Peripheral blood mononuclear cell (primary cell): Measurements from ENCODE around the genes WFDC8, UBE2C and CTSA.

GRCh38 chr20:44885192-44885473, 372 bp upstream of the YWHAB start:
- PRO-cap, 8 experiments, result peak in 3 of 8 experiments; most common minus-strand start chr20:44885295 (in 3)

DNA sequence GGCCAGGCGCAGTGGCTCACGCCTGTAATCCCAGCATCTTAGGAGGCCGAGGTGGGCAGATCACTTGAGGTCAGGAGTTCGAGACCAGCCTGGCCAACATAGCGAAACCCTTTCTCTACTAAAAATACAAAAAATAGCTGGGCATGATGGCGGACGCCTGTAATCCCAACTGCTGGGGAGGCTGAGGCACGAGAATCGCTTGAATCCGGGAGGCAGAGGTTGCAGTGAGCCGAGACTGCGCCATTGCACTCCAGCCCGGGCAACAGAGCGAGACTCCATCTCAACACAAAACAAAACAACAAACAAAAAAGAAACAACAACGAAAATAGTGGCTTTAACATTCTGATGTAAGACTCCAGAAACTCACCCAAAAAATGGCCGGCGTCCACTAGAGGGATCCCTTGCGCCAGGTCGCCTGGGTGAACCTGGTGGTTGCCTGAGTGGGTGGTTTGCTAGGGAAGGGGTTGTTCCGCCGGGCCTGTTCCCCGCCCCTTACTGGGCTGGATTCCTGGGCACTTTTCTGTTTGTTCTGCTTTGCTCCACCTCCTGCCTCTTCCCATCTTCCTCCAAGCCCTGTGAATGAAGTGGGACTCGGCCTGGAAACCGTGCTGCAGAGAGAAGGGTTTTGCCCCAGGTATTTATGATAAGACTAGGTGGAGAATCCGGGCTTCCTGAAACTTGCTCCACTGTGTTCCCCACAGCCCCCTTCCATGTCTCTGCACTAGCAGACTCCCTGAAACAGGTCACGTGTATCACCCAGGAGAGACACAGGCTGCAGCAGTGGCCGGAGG, 1.5 kb downstream of the PABPC1L start:
- PRO-cap, 8 experiments, result no peak in any of the 8 experiments

- PRO-cap, 8 experiments, result peak in 3 of 8 experiments; most common plus-strand start chr20:44959364 (in 2)
These were observed 1.2 kb downstream of the TOMM34 start for GRCh38 chr20:44958823-44959646.

DNA sequence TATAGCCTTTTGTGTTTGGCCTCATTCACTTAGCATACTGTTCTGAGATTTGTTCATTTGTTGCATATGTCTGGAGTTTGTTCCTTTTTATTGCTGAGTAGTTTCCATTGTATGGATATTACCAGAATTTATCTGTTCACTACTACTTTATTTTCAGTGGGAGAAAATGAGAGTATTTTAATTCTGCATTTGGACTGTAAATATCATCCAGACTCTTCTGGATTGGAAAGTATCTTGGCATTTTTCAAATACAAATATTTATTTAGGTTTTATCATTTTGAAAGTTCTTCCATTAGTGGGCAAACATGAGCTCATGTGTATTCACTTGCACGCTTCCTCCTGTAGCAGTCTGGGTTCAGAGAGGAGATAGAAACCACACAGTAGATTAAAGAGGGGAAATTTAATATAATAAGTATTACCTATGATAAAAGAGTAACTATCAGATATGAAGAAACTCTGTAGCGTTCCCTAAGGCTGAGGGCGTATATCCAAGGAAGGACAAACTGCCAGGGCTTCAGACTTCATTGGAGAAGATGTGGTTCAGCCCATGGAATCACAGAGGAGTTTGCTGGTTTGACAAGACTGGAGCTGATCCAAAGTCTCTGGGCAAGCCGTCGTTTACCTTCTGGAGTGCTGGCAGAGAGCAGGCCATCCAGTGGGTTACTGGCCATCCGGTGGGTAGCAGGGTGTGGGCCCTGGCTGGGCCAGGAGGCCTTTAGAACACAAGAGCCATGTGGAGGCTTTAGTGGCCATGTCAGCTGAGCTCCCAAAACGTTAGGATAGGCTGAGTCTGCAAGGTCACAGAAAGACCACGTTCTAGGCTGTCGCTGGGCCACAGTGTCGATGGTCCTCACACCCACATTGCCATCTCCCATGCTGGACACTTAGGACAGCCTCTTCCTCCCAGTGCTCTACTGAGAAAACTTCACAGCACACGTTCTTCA, 44.3 kb downstream of the KCNS1 start:
- PRO-cap, 8 experiments, result no peak in any of the 8 experiments

DNA sequence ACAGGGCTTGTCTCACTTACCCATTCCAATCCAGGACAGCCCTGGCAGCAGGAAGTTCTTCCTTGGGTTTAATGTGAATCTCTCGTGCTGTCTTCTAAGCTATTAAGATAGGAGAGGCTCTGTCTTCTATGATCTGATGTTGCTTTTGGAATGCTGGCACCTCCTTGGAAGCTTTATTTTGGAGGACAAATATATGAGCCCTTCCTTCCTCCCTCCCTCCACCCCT, 1.1 kb upstream of the WFDC5 start:
- PRO-cap, 8 experiments, result no peak in any of the 8 experiments

DNA sequence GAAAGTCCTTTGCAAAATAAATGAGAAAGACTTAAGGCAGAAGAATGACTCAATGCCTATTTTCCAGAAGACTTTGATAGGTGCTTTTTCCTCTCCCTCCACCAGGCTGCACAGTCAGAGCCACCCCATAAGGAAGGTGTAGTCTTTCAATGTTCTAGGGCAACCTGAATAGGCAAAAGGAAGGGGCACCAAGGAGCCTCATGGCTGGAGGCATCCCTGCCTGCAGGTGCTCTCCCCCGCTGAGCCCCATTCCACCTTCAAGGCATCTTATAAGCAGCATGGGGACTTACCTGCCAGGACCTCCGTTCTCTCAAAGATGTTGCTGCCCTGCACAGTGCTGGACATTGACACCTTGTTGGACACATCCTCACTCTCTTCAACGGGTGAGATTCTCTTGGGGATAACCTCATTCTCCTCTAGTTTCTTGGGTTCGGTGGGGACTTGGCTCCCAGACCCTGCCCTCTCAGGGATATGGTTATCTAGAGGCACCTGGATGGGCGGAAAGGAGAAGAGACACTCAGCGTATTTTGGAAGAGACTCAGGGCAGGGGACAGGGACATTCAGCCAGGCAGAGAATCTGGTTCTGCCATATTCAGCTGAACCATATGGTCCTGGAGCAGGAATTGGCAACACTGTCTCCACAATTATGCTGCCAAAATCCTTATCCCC, 18.0 kb downstream of the SDC4 start:
- PRO-cap, 8 experiments, result no peak in any of the 8 experiments

GRCh38 chr20:45336238-45337288, 11.7 kb downstream of the SDC4 start:
- PRO-cap, 8 experiments, result no peak in any of the 8 experiments

DNA sequence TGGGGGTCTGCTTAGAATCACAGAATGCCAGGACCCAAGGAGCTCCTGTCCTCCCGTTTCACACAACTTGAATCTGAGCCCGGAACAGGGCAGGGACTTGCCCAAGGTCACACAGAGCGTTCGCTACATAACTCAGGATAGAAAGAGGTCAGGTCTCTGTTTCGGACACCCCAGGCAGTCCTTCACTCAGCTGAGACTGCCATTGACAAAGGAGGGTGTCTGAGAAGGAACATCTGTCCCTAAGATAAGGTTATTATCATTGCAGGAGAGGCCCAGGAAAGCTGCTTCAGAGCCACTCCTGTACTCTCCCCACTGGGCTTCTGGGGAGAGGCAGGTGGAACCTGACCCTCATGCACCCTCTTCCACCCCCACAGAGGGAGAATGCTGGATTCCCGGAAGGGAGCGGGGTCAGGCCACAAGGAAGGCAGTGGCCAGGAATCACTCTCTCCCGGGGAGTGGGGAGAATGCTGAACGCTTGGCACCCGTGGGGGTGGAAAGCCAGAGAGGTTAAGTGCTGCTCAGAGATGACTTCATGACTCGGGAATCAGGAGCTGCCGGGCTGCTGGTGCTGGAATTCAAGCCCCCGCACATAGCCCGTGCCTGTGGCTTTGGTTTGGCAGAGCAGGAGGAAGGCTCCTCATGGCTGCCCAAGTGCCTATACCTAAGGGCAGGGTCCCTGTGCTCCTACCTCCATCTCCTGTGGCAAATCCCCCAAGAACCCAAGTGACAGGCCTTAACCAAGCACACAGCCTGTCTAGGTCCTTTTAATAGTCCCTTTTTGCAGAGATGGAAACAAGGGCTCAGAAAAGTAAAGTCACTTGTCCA, 10.6 kb downstream of the SDC4 start:
- PRO-cap, 8 experiments, result no peak in any of the 8 experiments

DNA sequence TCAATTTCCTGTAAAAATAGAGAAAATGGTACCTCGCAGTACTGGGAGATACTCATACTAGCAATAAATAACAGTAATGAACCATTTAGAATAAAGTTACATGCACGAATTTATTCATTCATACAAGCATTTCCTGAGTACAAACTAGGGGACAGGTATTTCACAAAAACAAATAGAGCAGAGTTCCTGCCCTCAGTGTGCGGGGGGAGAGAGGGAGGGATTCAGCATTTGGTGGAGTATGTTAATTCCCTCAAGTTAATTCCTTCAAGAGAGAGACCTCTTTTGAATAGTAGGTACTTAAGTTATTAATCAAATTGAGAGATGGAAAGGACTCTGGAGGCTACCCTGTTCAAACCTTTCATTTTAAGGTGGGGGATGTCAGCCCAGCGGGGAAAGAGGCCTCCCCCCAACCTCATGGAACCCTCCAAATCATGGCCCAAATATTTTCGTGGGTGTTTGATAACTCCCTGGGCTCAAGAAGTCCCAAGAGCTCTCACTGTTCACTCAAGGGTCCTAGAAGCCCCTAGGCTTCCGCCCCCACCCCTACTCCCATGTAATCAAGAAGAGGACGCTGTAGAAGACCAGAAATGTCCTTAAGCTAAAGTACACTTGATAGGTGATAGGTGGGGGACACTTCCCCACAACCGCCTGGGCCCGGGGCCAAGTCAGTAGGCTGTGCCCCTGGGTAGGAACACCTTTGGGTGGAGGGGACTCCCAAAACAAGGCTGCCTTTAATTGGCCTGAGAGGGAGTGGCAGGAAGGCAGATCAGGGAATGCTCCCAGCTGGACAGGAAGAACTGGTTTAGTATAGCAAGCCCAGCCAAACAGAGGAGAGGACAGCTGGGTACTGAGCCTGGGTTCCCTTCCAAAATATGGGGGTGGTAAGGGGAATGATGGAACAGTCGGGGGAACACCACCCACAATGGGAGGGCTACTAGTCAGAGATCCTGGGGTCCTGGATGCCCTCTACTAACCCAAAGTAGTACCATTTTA, 2.9 kb downstream of the SDC4 start:
- PRO-cap, 8 experiments, result no peak in any of the 8 experiments

- PRO-cap, 8 experiments, result peak in 2 of 8 experiments; most common plus-strand start chr20:45377297 (in 2)
These were observed 843 bp downstream of the TP53TG5 start for GRCh38 chr20:45377159-45377805.

DNA sequence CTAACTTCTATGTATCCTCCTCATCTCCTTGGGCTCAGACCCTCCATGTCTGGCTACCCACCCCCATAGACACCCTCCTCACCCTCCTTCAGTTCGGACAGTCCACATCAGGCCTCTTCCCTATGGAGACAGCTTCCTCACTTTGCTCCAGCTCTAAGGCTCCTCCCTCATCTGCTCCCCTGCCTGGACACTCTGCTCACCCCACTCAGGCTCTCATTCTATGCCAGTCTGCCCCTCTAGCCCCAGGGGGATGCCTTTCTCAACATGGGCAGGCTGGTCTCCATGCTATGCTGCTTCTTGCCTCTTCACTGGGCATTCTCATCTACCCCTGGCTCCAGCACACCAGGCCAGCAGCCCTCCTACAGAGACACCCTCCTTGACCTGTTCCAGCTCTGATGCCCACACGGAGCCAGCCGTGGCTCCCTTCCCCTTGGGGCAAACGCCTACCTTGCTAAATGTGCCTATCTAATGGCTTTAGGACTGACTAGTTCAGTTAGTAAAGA, at the start of gene WFDC8:
WFDC8 (minus strand) TSS at position 145 of the 503 bp plus-strand sequence.
- PRO-cap, 8 experiments, result no peak in any of the 8 experiments

DNA sequence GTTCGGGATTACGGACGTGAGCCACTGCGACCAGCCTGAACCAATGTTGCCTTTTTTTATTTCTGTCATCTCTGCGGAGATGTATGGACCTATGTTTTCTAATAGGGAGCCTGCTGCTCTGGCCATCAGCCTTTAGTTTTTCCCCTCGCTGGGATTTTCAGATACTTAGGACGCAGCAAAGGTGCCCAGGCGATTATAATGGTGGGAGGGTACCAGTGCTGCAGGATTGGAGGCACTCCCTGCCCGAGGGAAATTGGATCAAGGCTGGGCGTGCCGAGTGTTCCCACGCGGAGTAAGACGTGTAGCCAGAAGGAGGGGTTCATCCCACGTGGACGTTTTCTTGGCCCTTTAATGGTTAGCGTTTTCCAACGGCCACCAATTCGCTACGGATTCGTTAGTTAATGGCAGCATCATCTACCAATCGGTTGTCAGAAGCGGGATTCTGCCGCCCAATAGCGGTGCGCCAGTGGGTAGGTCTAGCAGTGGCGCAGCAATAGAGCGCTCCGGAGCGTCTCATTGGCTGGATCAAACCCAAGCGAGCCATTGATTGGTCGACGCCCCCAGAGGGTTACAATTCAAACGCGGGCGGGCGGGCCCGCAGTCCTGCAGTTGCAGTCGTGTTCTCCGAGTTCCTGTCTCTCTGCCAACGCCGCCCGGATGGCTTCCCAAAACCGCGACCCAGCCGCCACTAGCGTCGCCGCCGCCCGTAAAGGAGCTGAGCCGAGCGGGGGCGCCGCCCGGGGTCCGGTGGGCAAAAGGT, at the start of gene UBE2C:
UBE2C (plus strand) TSS at position 606 of the 760 bp plus-strand sequence.
- PRO-cap, 8 experiments, result peak in 6 of 8 experiments; most common plus-strand start position 608 of the sequence (in 4)

- PRO-cap, 8 experiments, result peak in 8 of 8 experiments; most common plus-strand start chr20:45891376 (in 7); most common minus-strand start chr20:45891235 (in 7)
These were observed at the start of gene CTSA for GRCh38 chr20:45891131-45892147. TSS of gene CTSA (plus strand) at chr20:45891335.

DNA sequence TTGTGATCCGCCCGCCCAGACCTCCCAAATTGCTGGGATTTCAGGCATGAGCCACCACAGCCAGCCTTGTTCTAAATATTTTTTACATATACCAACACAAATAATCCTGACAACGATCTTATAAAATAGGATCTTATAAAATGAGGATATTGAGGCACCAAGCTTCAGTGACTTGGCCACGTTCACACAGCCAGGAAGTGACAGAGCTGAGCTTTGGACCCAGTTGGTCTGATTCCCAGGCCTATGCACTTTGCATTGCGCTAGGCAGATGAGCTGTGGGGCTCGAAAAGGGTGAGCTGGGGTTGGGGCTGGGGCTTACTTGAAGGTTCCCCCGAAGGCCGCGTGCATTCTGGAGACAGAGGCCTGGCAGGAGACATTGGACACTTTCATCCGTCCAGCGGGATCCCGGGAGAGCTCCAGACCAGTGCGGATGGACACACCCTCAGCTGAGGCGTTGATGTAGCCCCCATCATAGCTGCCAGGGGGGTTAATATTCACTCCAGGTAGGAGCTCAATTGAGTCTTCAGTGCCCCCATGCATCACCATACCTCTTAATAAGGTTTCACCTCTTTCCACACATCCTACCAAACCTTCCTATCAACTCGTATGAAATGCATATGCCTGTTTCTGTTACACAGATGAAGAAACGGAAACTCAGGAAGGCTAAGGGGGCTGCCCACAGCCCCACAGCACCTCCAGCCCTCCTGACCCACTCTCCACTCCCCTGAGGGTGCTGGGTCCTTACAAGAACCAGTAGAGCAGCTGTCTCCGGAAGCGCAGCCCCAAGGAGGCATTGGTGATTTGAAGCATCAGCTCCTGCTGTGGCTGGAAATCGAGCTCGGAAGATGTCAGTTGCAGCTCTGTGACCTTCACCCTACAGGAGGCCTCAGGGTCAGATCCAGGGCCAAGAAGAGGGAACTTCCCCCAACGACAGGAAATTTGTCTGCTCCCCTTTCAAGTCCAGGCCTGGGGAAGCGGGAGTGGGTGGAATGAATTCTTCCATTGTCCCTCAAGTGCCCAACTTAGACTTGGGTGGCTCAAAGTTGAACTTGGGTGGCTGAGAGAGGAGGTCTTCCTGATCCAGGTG, 2.4 kb downstream of the PLTP start:
- PRO-cap, 8 experiments, result no peak in any of the 8 experiments

DNA sequence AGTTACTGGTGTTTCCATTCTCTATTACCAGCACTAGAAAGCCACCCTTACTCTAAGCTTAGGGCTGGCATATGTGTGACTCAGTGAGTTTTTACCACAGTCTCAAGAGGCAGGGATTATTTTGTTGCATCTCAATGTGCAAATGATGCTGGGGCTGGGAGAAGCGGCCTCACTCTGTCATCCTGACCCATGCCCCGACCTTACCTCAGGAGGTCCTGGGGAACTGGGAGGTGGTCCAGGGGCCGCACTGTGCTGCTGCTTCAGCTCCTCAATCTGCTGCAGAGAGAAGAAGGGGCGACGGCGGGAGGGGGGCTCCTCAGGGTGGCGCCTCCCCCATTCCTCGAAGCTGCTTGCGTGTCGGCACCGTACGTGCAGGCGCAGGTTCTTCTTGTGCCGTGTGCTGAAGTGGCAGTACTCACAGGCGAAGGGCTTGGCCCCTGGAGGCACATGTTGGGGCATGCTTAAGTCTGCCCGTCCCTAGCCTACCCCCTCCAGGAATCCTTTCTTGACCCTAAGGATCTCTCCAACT, 12.9 kb downstream of the ZNF335 start:
- PRO-cap, 8 experiments, result peak in 3 of 8 experiments; most common plus-strand start position 274 of the sequence (in 1)

DNA sequence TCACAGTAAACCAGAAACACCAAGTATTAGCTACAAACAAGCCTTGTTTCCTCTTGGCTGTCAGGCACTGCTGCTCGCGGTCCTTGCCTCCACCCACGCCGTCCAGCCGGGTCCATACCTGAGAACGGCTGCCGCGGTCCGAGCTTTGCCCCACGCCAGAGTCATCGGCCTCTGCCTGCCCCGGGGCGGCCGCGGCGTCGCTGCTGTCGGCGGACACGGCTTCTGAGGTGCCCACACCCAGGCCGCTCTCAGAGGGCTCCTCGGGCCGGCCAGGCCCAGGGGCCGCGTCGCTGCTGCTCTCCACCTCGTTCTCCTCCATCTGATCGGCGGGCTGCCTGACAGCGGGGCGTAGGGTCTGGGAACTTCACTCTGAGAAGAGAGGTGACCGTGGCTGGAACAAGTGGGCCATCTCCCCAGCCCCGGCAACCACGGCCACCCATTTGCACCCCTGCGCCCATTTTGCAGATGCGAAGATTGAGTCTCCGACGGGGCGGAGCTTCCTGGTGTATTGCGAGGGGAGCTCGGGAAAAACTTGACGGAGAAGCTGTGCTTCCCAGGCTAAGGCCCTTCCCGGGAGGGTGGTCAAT, 818 bp downstream of the ZNF335 start:
- PRO-cap, 8 experiments, result peak in 8 of 8 experiments; most common plus-strand start position 49 of the sequence (in 4); most common minus-strand start position 461 of the sequence (in 4)

DNA sequence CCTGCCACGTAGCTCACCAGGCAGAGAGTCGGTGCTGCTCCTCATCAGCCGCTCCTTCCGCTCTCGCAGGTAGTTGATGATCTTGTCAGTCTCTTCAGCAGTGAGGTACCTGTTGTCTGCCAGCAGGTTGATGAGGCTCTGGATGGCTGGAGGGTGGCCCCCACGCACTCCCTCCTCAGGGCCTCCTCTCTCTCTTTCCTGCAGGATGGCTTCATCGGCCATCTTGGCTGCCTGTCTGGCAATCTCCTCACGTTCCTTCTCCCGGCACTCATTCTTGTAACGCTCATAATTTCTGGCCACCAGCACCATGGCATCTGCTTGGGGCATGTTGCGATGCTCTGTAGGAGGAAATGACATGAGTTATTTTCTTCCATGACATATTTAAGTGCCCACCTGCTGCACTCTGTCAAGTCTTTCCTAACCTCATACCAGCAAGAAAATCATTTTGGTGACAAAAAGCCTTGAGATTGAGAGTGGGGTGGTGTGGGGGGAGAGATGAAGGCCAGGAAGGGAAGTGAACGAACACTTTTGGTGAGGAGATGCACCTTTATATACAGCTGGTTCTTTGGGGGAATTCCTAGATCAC, 26.3 kb downstream of the NCOA5 start:
- PRO-cap, 8 experiments, result no peak in any of the 8 experiments

- PRO-cap, 8 experiments, result no peak in any of the 8 experiments
These were observed 1.4 kb downstream of the NCOA5 start for GRCh38 chr20:46088334-46088697.

GRCh38 chr20:46088698-46089771, 727 bp downstream of the NCOA5 start:
- PRO-cap, 8 experiments, result peak in 8 of 8 experiments; most common plus-strand start chr20:46089689 (in 4); most common minus-strand start chr20:46089591 (in 5)

DNA sequence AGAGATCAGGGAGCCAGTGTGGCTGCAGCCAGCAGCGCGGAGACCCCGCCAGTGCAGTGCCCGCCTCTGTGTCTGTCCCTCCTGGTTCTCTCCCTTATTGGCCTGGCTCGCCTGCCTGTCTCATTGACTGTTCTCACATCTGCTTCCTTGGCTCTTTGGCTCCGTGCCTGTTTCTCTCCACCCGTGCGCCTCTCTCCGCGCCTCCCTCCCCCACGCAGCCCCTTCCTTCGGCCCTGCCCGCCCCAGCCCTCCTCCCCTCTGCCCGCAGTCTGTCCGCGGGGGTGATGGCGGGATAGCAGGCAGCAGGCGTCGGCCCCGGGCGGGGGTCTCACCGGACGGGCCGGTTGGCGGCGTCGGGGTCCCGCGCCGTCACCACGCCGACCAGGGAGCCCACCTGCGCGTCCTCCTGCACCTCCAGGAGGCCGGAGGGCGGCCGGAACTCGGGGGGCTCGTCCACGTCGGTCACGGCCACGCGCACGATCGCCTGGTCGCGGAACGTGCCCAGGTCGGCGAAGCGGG, 91.9 kb downstream of the CD40 start:
- PRO-cap, 8 experiments, result no peak in any of the 8 experiments